Panc1 (cell line): ENCODE measurements around a stretch of chr5.

DNA sequence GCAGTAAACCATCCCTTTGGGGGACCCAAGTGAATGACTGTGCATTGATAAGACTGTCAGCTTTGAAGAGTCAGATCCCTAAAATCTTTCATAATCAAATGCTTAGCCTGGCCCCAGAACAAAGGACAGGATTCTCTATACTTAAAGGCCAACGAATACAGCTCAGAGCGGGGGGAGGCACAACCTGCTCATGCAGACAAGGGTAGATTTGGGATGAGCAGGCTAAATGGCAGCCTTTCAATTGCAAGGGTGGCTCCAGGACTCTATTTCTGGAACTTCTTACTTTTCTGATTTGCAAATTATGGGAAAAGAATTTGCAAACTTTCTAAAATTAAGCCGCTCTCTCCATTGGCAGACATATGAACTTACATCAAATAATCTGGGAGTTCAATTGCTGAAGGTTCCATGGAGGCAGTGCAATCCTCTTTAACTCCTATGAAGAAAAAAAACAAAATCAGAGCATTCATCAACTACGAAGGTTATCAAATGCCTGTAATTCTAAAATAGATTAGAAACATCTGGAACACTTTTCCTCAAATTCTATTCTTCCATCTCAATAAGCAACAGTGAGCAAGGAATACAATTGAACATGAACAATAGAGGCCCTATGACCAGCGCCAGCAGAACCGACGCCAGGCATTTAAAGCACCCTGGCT lies 66.3 kb downstream of the ELL2 start:
- RRBS, 2 experiments, result no CpG with 5 or more reads among the region's 7 CpGs

DNA sequence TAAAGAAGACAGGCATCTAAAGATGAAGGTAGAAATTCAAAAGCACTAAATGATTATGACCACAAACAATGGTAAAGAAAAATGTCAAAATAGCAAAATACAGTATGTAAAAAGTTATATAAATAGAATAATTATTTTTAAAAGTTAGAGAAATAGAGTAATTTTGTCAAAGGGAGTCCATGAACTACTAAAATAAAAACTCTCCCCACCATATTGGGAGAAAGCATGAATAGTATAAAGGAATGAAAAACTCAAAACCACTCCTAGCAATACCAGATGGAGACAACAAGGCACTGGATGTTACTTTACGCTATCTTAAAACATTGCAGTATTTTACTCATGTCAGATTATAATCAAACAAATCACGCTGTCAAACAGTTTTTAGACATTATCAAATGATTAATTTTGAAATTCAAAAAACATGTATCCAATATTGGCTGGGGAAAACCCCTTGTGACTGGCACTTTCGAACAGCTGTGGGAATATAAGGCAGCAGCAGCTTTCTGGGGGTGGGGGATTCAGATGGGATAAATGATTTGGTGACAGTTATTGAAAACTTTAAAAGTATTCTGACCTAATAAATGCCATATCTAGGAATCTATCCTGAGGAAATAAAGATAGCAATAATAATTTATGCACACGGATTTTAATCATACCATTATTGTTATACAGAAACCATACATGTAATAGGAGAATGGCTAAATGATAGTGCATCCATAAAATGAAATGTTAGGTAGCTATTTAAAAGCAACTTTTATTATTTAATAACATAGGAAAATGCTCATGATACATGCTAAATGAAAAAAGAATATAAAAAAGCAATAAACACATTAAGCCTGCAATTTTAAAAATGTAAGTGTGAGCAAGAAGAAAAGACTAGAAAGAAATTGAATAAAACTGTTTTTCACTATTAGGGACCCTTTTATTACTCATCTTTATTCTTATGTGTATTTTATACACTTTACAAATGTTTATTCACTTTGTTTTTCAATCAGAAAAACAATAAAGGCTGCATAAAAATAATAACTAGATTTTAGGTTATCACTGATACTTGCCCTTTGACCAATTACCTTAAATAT lies 28.6 kb downstream of the ELL2 start:
- RRBS, 2 experiments, result no CpG with 5 or more reads among the region's 4 CpGs

DNA sequence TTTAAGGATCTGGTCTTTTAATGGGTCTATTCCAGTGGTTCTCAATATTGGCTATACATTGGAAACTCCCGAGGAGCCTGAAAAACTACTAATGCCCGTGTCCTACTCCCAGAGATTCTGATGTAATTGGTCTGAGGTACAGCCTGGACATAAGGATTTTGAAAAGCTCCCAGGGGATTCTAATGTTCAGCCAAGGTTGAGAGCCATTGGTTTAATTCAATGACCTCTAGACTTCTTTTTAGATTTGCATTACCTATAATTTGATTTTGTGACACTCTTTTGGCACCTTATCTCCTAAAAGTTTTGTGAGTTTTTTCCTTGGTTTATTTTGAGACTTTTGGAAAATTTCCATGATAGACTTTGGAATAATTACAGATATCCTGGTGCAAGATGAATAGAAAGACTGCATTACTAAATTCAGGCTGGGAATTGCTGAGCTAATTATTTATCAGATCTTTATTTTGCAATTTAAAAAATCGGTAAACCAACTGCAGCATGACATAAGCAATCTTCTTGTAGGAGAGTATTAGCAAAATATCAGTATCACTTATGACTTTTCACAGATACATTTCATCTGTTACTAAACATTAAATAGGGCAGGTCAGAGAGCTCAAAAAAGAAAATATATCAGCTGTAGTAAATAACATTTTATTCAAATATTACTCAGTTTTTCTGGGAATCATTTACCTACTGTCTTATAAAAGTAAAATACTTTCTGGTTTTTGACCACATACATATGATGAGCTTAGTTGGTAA lies 91.6 kb upstream of the ELL2 start:
- RRBS, 2 experiments, result no CpG with 5 or more reads among the region's 3 CpGs

- RRBS, 2 experiments, result no CpG with 5 or more reads among the region's 5 CpGs
These were observed 163.8 kb upstream of the ELL2 start for GRCh38 chr5:96125205-96126097.

DNA sequence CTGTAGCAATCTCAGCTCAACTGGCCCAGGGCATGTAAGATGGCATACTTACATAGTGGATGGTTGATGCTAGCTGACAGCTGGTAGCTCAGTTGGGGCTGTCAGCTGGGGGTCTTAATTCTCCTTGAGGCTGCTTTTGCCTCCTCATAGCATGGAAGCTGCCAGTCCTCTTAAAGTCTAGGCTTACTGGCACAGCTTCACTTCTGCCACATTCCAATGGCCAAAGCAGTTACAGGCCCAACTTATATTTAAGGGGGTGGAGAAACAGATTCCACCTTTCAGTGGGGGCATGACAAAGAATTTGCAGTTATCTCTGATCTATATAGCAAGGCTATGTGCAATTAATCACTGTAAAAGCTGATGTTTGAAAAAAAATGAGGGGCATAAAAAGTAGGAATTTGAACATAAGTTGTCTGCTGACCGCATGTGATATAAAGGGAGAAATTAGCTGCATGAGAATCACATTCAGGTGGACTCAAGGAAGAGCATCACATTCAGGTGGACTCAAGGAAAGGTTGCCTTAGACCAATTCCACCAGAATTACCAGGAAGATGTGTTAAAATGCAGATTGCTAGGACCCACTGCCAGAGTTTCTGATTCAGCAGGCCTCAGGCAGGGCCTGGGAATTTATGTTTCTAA lies 184.3 kb upstream of the ELL2 start:
- RRBS, 2 experiments, result no CpG with 5 or more reads among the region's 1 CpG

GRCh38 chr5:96243140-96243570 lies 189.9 kb downstream of the PCSK1 start:
- RRBS, 2 experiments, result no CpG with 5 or more reads among the region's 1 CpG

GRCh38 chr5:96332494-96333695 lies 100.2 kb downstream of the PCSK1 start:
- RRBS, 2 experiments, result no CpG with 5 or more reads among the region's 19 CpGs

DNA sequence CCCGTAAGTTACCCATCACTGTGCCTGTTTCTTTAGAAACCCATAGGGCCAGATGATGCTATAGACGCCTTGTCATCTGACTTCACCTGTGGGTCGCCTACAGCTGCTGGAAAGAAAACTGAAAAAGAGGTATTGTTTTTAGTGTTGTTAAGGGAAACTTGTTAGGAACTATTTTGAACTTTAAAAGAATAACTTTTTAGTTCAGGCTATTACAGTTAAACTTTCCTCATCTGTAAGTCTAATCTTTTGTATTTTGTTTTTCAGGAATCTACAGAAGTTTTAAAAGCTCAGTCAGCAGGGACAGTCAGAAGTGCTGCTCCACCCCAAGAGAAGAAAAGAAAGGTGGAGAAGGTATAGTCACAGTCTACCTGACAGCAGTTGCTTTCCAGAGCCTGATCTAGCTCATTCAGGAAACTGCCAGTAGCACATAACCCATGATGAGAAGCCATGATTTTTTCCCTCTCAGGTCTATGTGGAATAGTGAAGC lies 66.5 kb downstream of the ERAP1 start:
- RRBS, 2 experiments, result no CpG with 5 or more reads among the region's 3 CpGs

DNA sequence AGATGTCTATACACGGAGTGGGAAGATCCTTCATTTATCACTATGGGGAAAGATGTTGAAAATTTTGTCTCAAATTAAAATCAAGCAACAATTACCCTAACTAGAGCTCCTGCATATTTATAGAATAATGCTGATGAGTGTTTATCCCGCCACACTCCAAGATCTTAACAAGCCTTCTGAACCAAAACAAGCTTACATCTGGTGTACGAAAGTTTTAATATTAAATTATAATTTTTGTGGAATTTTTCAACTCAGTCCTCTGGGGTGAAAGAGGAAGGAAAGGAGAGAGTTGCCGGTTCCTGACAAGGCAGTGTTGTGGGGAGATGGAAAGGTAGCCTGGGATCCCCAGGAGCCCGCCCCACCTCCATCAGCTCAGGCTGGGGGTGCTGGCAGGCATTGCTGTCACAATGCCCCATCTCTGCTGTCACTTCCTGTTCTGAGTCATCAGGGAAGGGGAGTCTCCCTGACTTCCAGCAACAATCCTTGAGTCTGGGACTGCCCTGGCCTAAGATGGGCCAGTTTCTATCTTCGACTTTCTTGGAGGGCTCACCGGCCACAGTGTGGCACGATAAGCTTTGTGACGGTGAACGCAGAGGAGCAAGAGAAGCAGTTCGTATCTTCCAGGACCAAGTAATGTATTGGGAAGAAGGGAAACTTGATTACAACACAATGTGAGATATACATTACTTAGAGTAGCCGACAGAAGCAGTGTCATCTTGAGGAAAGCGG lies 64.5 kb downstream of the ERAP1 start:
- RRBS, 2 experiments, result no CpG with 5 or more reads among the region's 13 CpGs

- RRBS, 2 experiments, result no CpG with 5 or more reads among the region's 4 CpGs
These were observed 14.3 kb upstream of the LNPEP start for GRCh38 chr5:96921456-96922021.

GRCh38 chr5:96934227-96934647 lies 1.6 kb upstream of the LNPEP start:
- RRBS, 2 experiments, result no CpG with 5 or more reads among the region's 7 CpGs

GRCh38 chr5:97193075-97193402 lies 10.0 kb upstream of the RIOK2 start:
- RRBS, 2 experiments, result no CpG with 5 or more reads among the region's 4 CpGs

- RRBS, 2 experiments, result 3 to 9% methylated on average over 2 to 3 of the region's 10 CpGs
These were observed 2.8 kb upstream of the RGMB start for GRCh38 chr5:98770694-98770949.

- RRBS, 2 experiments, result no CpG with 5 or more reads among the region's 1 CpG
These were observed 60.3 kb downstream of the CHD1 start for GRCh38 chr5:98868444-98868944.

DNA sequence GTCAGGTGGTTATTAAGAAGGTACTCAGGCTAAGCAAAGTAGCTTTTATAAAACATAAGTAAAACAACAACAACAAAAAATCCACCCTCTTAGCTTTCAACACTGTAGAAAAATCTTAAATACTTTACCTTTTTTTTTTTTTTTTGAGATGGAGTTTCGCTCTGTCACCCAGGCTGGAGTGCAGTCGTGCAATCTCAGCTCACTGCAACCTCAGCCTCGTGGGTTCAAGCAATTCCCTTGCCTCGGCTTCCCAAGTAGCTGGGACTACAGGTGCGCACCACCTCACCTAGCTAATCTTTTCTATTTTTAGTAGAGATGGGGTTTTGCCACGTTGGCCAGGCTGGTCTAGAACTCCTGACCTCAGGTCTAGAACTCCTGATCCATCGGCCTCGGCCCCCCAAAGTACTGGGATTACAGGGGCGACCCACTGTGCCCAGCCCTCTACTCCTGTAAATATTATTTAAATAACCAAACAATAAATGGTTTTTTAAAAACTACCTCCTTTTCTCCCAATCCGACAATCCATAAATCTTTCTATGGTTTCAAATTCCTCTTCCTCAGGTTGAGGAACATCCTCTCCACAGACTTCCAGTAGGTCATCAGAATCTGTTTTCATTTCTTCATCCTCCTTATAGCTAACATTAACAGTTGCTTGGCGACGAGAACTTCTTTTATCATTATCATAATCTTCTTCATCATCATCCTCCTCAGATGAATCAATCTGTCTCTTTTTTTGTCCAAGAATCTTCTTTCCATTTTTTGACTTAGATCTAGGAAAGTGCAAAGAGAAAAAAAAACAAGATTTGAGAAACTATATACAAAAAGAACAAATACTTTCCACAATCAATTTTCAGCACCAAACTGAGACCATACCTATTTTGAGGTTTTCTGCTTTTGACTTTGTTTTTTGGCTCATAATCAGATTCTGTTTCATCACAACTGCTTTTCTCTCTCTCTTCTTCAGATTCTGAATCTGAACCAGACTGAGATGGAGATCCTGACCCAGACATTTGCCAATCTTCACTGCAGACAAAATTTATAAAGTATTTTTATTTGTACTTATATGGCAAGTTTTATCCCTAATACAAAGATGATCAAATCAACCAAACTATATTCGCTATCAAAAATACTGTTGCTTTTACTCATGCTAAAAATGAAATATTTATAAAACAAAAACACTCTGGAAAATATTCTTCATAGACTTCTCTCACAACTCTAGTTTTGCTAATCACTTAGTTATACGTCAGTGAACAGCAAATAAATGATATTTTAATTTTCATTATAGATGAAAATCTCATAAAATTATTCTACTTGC lies 28.0 kb downstream of the CHD1 start:
- RRBS, 2 experiments, result no CpG with 5 or more reads among the region's 14 CpGs

- RRBS, 2 experiments, result no CpG with 5 or more reads among the region's 9 CpGs
These were observed 1.2 kb upstream of the CHD1 start for GRCh38 chr5:98930090-98930398.

DNA sequence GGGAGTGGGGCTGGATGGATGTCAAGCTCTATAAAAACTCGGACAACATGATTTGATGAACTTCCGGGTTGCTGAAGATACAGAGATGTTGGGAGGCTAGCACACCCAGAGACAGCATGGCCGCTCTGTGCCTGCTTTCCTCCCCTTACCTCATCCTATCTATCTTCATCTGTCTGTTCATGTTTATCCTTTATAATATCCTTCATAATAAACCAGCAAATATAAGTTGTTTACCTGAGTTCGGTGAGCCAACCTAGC lies 18.7 kb upstream of the CHD1 start:
- RRBS, 2 experiments, result no CpG with 5 or more reads among the region's 4 CpGs

DNA sequence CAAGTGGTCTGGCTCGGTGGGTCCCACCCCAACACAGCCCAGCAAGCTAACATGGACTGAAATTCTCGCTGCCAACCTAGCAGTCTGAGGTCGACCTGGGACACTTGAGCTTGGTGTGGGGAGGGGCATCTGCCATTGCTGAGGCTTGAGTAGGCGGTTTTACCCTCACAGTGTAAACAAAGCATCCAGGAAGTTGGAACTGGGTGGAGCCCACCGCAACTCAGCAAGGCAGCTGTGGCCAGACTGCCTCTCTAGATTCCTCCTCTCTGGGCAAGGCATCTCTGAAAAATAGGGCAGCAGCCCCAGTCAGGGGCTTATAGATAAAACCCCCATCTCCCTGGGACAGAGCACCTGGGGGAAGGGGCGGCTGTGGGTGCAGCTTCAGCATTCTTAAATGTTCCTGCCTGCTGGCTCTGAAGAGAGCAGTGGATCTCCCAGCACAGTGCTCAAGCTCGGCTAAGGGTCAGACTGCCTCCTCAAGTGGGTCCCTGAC lies 109.0 kb upstream of the CHD1 start:
- RRBS, 2 experiments, result no CpG with 5 or more reads among the region's 7 CpGs

DNA sequence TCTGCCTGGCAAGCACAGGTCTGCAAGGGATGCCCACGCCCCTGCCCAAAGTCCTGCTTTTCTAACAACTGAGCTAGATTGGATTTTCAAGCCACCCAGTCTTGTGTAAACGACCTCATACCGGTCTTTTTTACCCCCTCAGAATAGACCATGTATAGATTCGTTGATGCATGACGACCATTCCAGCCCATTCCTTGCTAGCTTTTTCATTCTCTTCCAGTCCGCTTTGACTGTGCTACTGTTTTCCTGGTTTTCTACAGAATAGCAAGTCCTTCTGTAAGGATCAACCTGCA lies 1.7 kb downstream of the ST8SIA4 start:
- RRBS, 2 experiments, result no CpG with 5 or more reads among the region's 6 CpGs